Ishikawa (cell line): ENCODE results near the genes MYOF, CEP55, CYP2C18 and CYP2C9.

GRCh38 chr10:92284307-92284888 is 6.5 kb downstream of the CPEB3 start:
- RRBS, result no CpG with 5 or more reads among the region's 6 CpGs

DNA sequence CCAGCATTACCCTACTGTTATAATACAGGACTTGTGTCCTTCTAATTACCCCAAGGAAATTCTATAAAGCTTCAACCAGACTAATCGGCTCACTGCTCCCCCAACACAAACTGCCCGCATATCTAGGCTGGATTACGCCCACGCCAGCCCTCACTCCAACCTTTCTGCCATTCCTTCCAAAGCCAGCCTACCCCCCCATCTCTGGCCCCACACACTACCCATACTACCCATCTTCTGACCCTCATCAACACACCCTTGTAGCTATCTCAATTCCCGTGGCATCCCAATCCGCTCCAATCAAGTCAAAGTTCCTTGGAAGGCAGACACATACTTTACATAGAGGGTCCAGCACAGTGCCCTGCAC is 1.3 kb downstream of the IDE start:
- RRBS, result no CpG with 5 or more reads among the region's 6 CpGs

DNA sequence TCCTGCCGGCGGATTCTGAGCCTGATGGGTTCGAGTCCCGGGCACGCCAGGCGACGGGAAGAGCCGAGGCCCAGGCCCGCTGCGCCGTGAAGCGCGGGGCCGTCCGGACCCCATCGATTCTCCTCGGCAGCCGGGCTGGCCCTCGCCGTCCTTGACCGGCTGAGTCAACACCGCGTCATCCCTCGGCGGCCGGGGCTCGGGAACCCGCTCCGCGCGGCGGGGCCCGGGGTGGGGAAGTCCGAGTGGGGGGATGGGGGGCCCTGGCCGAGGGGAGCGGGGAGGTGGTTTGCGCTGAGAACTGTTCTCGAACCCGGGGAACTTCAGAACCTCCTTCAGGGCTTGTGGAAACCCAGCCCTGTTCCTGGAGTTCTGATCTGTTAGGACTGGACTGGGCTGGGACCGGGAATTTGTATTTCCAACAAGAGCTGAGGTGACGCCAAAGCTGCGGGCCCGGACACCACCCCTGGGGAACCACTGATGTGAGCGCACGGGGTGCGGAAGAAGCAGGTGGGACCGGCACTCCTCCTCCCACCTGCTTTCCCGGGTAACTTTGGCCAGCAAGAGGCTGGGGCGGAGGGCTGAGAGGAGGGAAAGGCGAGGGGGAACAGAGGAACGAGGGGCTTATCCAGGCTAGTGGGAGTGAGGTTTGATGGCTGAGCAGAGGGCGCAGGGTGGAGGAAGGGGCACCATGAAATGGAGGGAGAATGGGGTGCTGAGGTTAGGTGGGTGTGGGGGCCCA is 6.3 kb downstream of the HHEX start:
- RRBS, result 96% methylated on average over 25 of the region's 52 CpGs

DNA sequence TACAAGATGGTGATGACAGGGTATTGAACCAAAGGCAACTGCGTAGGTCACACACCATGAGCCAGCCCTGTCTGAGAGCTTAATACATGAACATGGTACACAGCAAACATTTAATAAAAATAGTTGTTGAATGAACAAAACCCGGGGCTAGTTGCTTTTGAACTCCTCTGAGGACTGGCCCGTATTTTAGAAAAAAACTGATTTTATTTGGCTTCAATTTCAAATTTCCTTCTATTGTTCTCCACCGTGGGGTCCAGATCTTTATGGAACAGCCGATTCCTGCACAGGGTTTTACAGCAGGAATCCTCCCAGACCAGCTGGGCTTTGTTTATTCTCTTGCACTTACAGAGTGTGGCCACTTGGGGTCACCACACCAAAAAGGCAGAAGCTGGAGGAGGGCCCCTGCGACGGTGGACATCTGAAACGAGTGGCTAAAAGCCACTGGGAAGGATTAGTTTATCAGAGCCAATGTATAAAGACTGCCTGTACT is 5.4 kb upstream of the EXOC6 start:
- RRBS, result no CpG with 5 or more reads among the region's 8 CpGs

DNA sequence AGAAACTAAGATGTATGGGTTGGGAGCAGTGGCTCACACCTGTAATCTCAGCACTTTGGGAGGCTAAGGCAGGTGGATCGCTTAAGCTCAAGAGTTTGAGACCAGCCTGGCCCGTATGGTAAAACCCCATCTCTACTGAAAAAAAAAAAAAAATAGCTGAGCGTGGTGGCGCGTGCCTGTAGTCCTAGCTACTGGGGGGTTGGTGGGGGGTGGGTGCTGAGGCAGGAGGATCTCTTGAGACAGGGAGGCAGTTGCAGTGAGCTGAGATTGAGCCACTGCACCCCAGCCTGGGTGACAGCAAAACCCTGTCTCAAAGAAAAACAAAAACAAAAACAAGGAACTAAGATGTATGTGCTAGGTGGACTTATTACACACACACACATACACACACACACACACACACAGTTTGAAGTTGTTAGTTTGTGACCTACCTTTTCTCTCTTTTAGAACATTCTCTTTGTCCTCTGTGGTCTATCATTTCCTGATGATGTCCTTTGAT is 53.4 kb downstream of the EXOC6 start:
- RRBS, result no CpG with 5 or more reads among the region's 5 CpGs

GRCh38 chr10:93383654-93384067 is 98.5 kb downstream of the MYOF start:
- RRBS, result 96% methylated on average over 3 of the region's 5 CpGs

- RRBS, result no CpG with 5 or more reads among the region's 3 CpGs
These were observed 41.4 kb downstream of the MYOF start for GRCh38 chr10:93440618-93441303.

DNA sequence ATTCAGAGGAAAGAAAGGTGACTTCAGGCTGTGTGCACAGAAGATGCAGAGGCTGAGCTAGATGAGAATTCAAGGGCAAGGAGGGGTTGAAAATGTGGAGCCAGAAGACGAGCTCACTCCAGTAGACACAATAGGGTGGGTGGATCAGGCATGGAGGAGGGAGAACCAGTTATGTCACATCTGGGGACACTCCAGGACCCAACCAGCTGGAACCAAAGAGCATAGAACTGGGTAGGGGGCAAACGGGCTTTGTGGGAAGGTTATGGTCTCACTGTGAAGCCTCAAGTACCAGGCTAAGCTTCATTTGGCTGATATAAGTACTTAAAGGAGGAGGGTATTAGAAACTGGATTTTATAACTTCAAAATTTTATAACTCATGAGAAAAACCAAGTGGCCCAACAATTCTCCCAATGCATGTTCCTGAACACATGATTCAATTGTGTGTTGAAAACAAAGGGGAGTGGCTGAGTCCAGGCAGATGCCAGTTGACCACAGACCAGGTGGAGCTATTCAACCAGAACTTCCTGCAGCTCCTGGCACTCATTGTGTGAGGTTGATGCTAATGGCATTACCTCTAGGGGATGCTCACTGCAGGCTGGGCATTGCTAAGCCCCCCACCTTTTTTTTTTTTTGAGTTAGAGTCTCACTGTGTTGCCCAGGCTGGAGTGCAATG is 20.5 kb downstream of the MYOF start:
- RRBS, result no CpG with 5 or more reads among the region's 2 CpGs

GRCh38 chr10:93473920-93474773 is 8.0 kb downstream of the MYOF start:
- RRBS, result no CpG with 5 or more reads among the region's 7 CpGs

GRCh38 chr10:93481798-93482871 is at the start of gene MYOF:
Gene MYOF (minus strand): TSS chr10:93482334.
- RRBS, result 1% methylated on average over 5 of the region's 33 CpGs

DNA sequence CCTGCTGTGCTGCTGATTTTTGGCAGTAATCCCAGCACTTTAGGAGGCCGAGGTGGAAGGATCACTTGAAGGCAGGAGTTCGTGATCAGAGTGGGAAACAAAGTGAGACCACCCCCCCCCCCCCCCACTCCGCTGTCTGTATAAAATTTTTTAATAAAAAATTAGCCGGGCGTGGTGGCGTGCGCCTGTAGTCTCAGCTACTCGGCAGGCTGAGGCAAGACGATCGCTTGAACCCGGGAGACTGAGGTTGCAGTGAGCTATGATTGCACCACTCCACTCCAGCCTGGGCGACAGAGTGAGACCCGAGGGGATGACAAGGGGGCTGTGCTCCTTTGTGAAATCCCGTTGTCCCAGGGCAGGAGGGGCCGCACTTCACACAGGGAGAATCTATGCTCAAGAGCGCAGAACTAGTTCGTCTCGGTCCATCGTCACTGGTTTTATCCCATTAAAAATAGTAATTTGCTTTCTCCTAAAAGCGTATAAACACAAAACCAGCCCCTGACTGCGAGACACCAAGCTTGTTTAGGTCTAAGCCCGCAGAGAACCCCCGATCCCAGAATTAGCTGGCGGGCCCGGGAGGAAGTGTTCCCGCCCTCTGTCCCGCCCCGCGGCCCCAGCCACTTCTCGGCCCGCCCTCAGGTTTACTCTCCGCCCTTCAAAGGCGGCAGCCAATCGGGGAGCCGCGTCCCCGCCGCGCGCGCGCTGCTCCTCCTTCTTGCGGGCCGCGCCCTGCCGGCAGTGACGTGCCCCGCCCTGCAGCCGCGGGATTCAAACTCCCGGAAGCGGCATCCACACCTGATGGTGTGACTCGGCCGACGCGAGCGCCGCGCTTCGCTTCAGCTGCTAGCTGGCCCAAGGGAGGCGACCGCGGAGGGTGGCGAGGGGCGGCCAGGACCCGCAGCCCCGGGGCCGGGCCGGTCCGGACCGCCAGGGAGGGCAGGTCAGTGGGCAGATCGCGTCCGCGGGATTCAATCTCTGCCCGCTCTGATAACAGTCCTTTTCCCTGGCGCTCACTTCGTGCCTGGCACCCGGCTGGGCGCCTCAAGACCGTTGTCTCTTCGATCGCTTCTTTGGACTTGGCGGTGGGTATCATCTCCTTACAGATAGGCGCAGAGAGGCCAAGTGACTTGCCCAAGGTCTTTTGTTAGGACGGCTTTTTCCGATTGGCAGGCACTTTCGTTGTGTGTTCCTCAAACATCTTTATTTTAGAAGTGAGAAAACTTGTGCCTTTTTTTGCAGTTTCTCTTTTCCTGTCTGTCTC is at the start of gene CEP55:
CEP55 (plus strand) TSS at position 771 of the 1,261 bp plus-strand sequence.
- RRBS, result 2% methylated on average over 18 of the region's 88 CpGs

DNA sequence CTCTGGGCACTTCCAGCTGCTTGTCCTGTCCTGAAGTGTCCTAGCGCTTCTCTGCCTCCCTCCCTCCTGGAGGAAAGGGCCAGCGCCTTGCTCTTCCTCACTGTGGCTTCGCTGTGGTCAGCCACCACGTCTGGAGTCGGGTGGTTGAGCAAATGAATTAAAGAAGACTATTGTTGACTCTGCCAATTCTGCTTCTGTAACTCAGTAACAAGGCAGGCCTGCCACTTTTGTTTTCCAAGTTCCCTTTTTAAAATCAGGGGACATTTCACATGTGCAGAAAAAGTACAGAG is 6.6 kb downstream of the FFAR4 start:
- RRBS, result no CpG with 5 or more reads among the region's 5 CpGs

GRCh38 chr10:93576781-93577379 is 10.4 kb downstream of the FFAR4 start:
- RRBS, result no CpG with 5 or more reads among the region's 4 CpGs

- RRBS, result no CpG with 5 or more reads among the region's 12 CpGs
These were observed 110.3 kb downstream of the NOC3L start for GRCh38 chr10:94252210-94253005.

DNA sequence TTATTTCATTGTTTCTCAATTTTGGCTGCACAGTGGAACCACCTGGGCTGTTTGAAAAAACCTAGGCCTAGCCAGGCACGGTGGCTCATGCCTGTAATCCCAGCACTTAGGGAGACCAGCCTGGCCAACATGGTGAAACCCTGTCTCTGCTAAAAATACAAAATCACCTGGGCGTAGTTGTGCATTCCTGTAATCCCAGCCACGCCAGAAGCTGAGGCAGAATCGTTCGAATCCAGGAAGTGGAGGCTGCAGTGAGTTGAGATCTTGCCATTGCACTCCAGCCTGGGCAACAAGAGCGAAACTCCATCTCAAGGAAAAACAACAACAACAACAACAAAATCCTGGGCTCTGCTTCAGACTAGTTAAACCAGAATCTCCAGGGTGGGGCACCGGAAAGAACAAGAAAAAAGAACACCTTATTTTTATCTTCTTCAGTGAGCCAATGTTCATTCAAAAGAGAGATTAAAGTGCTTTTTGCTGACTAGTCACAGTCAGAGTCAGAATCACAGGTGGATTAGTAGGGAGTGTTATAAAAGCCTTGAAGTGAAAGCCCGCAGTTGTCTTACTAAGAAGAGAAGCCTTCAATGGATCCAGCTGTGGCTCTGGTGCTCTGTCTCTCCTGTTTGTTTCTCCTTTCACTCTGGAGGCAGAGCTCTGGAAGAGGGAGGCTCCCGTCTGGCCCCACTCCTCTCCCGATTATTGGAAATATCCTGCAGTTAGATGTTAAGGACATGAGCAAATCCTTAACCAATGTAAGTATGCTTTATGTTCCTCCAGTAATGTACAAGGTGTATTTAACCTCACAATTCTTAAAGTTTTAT is at the start of gene CYP2C18:
CYP2C18 (plus strand) TSS at position 494 of the 821 bp plus-strand sequence.
- RRBS, result no CpG with 5 or more reads among the region's 10 CpGs

GRCh38 chr10:94734158-94734776 is 28.2 kb upstream of the CYP2C19 start:
- RRBS, result no CpG with 5 or more reads among the region's 2 CpGs

- RRBS, result no CpG with 5 or more reads among the region's 2 CpGs
These were observed at the start of gene CYP2C9 for GRCh38 chr10:94938216-94938915. Gene CYP2C9 (plus strand): TSS chr10:94938658.

GRCh38 chr10:95117171-95117501 is 47.8 kb upstream of the CYP2C8 start:
- RRBS, result no CpG with 5 or more reads among the region's 2 CpGs

- RRBS, result no CpG with 5 or more reads among the region's 4 CpGs
These were observed 30.1 kb downstream of the PDLIM1 start for GRCh38 chr10:95260520-95261209.